Glomerular endothelial cell (primary cell): ENCODE measurements around the genes HGFAC and LRPAP1.

- RAMPAGE, long total RNA = no peak
These were observed 22.4 kb upstream of the MSANTD1 start for GRCh38 chr4:3226506-3226947.

DNA sequence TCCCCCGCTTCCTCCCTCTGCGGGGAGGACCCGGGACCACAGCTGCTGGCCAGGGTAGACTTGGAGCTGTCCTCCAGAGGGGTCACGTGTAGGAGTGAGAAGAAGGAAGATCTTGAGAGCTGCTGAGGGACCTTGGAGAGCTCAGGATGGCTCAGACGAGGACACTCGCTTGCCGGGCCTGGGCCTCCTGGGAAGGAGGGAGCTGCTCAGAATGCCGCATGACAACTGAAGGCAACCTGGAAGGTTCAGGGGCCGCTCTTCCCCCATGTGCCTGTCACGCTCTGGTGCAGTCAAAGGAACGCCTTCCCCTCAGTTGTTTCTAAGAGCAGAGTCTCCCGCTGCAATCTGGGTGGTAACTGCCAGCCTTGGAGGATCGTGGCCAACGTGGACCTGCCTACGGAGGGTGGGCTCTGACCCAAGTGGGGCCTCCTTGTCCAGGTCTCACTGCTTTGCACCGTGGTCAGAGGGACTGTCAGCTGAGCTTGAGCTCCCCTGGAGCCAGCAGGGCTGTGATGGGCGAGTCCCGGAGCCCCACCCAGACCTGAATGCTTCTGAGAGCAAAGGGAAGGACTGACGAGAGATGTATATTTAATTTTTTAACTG lies 5.5 kb upstream of the MSANTD1 start:
- RAMPAGE, long total RNA = no peak

- RAMPAGE, long total RNA = no peak
These were observed 12.5 kb downstream of the MSANTD1 start for GRCh38 chr4:3261417-3261892.

GRCh38 chr4:3306135-3306901 lies 13.5 kb downstream of the RGS12 start:
- RAMPAGE, long total RNA = no peak

DNA sequence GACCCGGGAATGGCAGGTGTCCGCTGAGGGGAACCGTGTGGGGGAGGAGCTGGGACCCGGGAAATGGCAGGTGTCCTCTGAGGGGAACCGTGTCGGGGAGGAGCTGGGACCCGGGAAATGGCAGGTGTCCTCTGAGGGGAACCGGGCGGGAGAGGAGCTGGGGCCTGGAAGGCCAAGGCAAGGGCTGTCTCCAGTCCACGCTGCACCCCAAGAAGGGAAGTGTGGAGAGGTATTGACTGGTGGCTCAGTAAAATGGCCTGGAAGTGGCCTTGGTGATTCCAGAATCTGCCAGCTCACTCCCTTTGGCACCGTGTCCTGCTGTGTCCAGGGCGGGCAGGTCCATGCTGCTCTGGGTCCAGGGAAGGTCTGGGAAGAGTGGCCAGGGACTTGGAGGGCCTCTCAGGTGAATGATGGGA lies 17.4 kb downstream of the RGS12 start:
- RAMPAGE, long total RNA = no peak

DNA sequence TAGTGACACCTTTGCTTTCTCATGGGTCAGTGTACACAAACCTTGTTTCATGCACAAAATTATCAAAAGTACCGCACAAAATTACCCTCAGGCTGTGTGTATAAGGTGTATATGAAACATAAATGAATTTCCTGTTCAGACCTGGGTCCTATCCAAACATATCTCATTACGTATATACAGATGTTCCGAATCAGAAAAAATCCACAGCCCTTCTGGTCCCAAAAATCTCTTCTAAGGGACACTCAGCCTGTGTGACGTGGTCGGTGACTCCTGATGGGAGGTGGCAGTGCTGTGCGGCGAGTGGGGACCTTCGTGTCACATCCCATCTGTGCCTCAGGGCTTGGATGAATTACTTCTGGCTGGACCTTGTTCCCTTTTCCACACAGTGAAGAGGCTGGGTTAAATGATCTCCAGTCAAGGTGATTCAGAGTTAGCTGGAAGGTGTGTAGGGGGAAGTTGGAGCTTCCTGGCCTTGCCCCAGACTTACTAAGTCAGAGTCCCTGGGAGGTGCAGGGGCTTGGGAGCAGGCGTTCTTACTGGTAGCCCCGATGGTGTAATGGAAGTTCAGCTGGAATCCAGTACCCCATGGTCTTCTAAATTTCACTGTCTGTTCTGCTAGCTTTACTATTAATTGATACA lies 18.9 kb downstream of the RGS12 start:
- RAMPAGE, long total RNA = no peak

- RAMPAGE, long total RNA = no peak
These were observed 51.6 kb upstream of the HGFAC start for GRCh38 chr4:3390016-3390719.

DNA sequence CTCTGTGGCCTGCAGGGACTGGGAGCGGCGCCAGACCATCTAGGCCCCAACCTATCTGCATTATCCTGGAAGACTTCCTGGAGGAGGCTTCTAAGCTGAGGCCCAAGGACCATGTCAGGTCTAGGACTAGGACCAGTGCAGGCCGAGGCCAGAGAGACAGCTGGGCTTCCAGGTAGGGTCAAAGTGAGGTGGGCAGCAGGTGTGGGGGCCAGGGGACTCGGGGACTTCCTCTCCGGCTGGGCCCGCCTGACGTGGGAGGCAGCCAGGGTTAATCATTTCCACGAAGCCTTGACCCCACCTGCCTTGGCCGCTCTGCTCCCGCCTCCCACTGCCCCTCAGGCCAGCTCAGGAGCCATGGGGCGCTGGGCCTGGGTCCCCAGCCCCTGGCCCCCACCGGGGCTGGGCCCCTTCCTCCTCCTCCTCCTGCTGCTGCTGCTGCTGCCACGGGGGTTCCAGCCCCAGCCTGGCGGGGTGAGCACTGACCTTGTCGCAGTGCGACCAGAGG lies at the start of gene HGFAC:
HGFAC (plus strand) TSS at position 321 of the 505 bp plus-strand sequence.
- RAMPAGE, long total RNA = no peak

- RAMPAGE, long total RNA = no peak
These were observed 20.3 kb downstream of the DOK7 start for GRCh38 chr4:3483129-3483993.

DNA sequence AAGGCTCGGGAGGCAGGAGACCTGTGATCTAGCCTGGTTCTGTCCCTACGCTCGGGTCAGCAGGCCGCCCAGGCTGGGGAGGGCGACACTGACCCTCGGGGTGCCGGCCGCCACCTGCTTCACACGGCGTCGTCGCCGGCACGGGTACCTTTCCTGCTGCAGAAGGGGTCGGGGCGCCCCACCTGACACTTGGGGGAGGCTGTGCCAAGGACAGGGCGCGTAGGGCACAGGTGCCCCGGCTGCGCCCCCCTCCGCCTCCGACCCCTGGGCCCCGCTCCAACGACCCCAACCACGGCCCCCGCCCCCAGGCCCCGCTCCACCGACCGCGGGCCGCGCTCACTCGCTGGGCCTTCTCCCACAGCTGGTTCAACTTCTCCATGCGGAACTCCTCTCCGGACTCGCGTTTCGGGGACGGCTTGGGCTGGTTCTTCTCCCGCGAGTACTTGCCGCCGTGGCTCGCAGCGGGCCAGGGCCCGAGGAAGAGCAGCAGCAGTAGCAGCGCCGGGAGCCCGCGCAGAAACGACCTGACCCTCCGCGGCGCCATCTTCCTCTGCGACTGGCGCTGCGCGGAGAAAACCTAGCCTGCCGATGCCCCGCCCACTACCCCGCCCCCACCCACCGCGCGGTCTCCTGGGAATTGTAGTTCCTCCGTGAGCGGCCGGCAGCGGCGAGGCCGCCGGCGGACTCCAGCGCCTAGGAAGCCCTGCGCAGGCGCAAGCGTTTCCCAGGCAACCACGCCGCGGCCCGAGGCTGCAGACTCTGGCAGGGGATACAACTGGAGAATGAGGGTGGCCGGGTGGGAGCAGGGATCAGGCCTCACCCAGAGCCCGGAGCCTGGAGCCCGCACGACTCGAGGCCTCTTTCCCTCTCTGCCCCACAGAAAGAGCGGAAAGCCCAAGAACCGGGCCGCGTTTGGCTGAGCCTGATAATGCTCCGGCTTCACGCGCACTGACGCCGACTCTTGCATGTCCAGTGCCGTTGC lies at the start of gene LRPAP1:
LRPAP1 (minus strand) TSS at position 554 of the 982 bp plus-strand sequence.
- RAMPAGE, long total RNA = no peak

DNA sequence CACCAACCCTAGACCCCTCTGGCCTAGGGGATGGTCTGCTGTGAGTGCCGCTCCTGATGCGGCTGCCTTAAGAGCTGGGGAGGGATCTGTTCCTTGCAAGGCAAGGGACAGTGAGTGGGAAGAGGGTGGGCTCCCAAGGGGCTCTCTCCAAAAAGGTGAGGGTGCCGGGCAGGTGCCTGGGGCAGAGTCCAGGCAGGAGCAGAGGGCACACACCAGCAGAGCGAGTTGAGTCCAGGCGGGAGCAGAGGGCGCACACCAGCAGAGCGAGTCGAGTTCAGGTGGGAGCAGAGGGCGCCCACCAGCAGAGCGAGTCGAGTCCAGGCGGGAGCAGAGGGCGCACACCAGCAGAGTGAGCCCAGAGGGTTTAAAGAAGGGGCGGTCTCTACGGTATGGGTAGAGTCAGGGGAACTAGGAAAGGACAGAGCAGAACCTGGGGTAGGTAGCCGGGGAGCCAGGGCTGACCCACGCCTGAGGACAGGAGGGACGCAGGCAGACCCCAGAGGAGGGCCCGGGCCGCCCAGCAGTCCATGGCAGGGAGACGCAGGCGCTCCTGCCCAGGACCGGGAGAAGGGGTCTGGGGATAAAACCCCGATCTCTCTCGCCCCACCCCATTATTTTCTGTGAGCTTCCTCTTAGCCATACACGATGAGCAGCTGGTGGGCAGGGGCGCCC lies 22.0 kb upstream of the ADRA2C start:
- RAMPAGE, long total RNA = no peak

- RAMPAGE, long total RNA = no peak
These were observed 20.0 kb upstream of the ADRA2C start for GRCh38 chr4:3746195-3746609.

DNA sequence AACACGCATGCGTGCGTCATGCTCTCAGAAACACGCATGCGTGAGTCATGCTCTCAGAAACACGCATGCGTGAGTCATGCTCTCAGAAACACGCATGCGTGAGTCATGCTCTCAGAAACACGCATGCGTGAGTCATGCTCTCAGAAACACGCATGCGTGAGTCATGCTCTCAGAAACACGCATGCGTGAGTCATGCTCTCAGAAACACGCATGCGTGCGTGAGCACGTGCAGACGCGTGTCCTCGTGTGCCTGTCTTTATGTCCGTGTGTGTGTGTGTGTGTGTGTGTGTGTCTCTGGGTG lies 19.6 kb upstream of the ADRA2C start:
- RAMPAGE, long total RNA = no peak

GRCh38 chr4:3784689-3785176 lies 18.5 kb downstream of the ADRA2C start:
- RAMPAGE, long total RNA = no peak

GRCh38 chr4:4269018-4269959 lies 20.7 kb downstream of the LYAR start:
- RAMPAGE, long total RNA = no peak

DNA sequence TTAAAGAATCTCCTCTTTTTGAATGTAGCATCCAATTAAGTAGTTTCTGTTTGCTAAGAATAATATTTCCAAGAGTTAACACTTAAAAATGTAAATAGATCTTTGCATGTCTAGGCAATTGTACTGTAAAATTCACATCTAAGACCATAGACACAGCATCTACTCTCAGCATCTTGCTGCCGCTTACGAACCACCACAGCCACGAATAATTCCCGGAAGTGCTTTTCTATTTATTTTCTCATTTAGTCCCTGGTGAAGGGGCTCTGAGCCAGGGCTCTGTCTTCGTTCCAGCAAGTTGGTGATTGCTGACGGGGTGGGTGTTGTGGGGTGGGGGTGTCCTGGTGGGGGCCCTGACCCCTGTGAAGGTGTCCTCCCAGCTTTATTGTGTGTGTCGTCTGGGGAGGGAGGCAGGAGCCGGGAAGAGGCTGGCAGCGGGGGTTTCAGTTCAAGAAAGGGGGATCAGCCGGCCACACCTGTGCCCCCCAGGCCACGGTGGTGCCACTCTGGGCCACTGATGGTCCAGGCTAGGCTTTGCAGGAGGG lies 1.6 kb downstream of the NSG1 start:
- RAMPAGE, long total RNA = no peak

- RAMPAGE, long total RNA = no peak
These were observed 68.1 kb downstream of the STX18 start for GRCh38 chr4:4473777-4474143.

DNA sequence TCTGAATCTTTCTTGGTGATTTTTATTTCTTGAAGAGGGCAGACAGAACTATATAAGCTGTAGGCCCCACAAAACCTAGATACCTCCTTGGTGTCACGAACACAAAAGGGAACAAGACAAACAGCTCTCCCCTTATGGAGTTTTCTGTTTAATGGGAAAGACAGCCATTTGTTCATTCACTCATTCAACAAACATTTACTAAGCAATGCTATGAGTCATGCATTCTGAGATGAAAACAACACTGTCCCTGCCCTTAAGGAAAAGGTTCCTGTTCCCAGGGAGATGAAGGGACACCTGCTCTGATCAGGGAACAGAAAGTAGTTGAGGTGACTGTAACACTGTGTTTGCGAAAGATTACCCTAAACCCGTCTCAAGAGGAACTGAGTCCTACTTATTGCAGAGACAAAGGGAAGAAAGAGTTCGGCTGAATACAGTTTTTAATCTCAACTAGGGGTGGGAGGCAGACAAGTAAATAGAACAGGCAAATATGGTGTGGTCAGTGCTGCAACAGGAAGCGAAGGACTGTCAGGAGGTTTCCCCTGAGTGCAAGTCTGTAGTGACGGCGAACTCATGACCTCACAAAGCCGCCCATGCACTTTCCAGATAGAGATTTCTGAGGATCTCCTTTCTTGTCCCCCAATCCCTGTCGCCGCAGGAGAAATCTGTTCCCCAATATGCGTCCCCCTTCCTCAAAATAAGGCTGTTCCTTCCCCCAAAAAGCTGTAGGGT lies 757 bp downstream of the STX18 start:
- RAMPAGE, long total RNA = no peak

DNA sequence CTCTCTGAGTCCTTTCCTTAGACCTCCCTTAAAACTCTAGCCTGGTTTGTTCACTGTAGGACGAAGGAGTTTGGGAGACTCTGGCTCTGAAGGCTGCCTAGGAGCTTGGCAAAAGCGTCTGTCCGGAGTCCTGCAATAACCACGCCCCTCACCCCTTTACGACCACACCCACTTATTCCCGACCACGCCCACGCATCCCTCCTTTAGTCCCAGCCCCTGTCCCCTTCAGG lies 131.0 kb upstream of the STX18 start:
- RAMPAGE, long total RNA = no peak

DNA sequence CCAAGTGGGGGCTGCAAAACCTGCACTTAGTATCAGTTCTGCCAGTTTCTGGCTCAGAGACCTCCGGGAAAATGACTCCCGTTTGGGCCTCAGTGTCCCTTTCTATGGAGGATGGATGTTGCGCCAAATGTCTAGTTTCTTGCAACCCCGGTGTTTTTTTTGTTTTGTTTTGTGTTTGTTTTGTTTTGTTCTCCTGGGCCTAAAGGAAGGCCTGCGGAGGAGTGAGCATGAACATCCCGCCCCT lies 7.8 kb upstream of the MSX1 start:
- RAMPAGE, long total RNA = no peak